ENCODE results near the gene FRG2B.

DNA sequence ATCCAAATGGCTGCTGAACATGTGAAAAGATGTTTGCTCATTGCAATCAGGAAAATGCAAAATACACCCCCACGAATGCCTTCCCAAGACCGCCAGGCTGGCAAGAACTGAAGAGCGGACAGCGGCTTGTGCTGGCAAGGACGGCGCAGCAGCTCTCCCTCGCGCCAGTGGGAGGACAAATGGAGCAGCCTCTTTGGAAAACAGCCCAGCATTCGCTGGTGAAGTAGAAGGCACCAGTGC lies 2.5 kb downstream of the KNDC1 start:
- RAMPAGE, long total RNA, result no peak
- RRBS, result no CpG with 5 or more reads among the region's 9 CpGs

DNA sequence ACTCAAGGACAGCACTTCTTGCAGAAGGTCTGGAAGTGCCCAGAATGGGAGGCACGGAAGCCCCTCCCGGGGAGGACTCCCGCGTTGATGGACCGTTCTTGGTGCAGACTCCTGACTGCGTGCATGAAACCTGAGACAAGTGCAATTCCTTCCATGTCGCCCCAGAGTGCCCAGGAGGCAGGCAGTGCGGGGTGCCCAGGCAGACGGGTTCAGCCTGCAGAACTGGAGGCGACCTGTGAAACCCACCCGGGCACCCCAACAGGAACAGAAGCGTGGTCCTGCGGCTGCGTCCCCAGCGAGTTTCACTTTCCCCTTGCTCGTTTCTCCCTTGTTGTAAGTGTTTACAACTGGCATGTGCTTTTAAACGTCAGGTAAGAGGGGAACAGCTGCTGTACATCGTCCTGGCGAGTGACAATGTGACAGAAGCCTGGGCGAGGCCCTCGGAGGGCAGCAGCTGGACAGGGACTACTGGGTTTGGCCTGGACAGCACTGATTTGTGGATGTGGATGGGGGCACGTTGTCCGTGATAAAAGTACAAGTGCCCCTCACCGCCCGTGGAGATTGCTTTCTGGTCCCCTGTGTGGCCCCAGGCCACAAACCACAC lies 3.8 kb downstream of the VENTX start:
- RAMPAGE, long total RNA, result no peak
- RRBS, result no CpG with 5 or more reads among the region's 25 CpGs

DNA sequence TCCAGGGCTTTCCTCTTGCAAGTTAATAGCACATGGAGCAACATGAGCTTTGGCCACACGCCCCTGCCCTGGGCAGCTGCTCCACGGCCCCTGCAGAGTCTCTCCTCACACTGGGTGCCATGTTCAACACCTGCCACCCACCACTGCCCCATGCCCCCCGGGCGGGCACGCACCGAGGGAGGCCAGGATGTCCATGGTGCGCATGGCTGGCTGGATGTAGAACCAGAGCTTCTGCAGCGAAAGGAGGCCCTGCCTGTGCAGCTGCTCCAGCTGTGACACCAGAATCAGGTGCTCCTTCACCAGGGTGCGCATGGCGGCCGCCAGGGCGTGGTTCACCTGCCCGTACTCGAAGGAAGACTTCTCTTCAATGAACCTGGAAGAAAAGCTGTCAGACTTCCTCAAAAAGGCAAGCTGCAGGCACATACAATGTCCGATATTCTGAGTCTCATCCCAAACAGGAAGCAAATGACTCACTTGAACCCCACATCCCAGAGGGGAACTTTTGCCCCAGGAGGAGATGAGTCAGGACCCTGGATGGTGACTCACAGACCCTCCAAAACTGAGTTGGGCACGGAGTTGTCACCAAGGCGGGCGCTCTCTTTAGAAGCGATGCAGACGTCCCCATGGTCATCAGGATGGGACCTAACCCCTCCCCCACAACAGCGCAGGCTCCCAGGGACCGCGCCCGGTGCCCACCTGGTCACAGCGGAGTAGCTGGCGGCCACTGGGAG lies 15.6 kb downstream of the TUBGCP2 start:
- RAMPAGE, long total RNA, result no peak
- RRBS, result 67% methylated on average over 3 of the region's 26 CpGs

DNA sequence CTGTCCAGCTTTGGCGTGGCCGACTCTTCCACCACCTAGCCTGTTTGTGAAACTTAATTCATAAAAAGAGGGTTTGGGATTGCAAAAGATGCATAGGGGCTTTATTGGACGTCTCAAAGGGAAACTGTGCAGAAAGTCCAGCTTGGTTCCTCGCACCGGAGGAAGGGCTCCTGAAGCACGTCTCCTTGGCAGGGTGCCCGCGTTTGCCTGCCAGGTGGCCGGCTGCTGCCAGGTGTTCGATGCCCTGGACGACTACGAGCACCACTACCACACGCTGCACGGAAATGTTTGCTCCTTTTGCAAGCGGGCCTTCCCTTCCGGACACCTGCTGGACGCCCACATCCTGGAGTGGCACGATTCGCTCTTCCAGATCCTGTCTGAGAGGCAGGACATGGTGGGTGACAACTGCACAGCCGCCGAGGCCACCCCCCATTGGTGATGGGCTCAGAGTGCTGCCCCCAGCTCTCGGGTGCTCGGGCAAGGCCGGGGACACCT lies 917 bp downstream of the ZNF511 start:
- RAMPAGE, long total RNA, result no peak
- RRBS, result 67% methylated on average over 3 of the region's 24 CpGs

DNA sequence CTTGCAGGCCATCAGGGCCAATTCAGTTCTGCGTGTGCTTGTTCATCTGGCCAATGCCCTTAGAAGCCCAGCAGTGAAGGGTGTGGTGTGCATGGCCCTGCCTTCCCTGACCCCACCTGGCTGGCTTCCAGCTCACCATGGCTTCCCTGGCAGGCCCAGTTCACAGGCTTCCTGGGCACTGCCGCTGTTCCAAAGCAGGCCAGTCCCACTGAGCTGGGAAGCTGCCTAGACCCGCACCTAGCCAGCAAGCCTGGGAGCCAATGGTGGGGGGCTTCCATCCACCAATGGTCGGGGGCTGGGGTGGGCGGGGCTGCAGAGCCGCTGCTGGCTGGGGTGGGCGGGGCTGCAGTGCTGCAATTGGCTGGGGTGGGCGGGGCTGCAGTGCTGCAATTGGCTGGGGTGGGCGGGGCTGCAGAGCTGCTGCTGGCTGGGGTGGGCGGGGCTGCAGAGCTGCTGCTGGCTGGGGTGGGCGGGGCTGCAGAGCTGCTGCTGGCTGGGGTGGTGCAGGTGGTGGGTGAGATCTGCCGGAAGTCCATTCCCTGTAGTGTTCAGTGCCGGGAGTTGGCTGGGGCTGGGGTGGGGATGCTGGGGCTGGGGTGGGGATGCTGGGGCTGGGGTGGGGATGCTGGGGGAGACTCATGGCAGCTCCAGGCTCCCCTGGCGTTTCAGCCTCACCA lies 12.4 kb downstream of the CALY start:
- RAMPAGE, long total RNA, result no peak
- RRBS, result no CpG with 5 or more reads among the region's 14 CpGs

DNA sequence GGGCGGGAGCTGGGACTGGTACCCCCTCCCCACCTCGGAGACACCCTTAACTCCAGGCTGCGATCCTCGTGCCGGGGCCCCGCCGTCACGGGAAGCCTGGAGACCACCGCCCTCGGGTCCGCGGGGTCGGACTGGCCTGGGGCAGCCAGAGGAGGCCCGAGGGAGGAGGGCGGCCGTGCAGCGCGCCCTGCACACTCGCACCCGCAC lies 332 bp downstream of the CALY start:
- RAMPAGE, long total RNA, result no peak
- RRBS, result 3% methylated on average over 4 of the region's 20 CpGs

DNA sequence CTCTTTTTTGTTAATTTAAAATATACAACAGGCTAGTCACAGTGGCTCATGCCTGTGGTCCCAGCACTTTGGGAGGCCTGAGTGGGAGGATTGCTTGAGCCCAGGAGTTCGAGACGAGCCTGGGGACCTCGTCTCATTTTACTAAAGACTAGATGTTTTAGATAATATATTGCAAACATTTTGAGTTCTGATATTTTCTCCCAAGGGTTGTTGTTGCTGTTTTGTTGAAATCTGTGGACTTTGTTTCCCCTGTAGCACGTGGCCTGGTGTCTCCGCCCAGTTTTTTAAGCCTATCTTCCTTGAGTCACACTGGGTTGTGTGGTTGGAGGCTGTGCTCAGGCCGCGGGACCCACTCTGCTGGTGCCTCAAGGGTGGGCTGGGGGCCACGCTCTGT lies 4.4 kb upstream of the PRAP1 start:
- RAMPAGE, long total RNA, result no peak
- RRBS, result no CpG with 5 or more reads among the region's 8 CpGs

DNA sequence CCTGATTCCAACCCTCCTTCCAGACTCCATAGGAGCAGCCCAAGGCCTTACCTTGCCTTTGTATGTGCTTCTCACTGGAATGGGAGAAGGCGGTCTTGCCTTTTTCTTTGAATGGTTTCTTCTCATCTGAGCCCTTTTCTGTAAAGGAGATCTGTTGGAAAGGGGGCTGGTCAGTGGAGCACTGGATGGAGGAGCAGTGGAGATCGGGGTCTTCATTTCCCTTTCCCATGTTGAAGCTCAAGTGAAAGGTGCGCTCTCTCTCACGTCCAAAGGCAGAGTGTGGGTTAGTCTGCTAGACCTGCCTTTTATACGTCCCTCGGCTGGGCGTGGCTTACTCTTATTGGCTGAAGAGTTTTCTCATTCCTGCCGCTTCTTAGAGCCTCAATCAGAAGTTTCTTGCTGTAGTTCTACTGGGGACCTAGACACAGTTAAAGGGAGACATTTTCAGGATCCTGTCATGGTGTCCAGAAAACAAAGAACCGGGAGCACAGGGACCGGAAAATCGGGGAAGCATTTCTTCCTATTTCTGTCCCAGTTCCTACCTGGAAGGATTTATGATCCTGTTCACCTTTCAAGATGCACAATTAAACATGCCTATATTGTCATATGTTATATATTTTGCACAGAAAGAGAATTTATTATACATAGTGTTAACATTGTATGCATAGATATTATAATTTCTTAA lies at the start of gene FRG2B:
Gene FRG2B, minus strand, starts transcription at position 282 of the 685 bp plus-strand sequence.
- RAMPAGE, long total RNA, result no peak
- RRBS, result no CpG with 5 or more reads among the region's 11 CpGs

Data from epithelial cell of alveolus of lung (primary cell).